ENCODE data around the genes CRYL1 and FGF9.

GRCh38 chr13:18489844-18490311, 691.7 kb downstream of the TUBA3C start:
- PRO-cap = no peak

GRCh38 chr13:19344588-19345423, 163.2 kb upstream of the TUBA3C start:
- PRO-cap = no peak

DNA sequence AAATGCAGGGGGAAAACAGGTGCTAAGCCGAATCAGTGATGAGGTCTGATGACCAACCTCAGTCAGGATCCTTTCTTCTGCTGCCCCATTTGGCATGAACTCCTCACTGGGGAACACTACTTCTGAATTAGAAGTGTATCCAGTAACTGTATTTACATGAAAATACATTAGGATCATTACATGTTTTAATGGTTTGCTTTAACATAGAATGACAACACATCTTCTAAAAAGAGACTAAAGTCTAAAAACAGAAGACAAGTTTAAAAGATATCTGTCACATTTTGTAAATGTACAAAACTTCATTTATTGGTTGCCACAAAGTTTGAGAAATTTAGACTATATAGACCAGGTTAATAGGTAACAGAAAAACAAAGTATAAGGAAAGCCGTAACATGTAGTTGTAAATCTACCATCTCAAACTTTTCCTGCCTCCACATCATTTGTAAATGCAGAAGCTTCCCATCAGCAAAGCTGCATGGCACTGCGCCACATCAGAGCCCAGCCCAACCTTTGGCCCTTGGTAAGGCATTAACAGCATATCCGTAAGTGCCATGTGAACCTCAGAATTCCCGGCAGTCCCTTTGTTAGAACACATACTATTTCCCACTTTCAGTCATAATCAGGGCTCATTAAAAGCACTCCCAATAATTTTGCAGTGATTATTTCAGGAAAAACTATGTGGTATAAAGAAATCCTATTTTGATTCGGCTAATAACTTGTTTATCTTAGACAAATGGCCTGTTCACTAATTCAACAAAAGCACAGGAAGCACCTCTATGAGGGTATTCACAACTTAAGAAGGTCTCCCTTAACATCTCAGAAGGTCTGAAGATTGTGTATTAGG, 51.5 kb downstream of the MPHOSPH8 start:
- PRO-cap = no peak

DNA sequence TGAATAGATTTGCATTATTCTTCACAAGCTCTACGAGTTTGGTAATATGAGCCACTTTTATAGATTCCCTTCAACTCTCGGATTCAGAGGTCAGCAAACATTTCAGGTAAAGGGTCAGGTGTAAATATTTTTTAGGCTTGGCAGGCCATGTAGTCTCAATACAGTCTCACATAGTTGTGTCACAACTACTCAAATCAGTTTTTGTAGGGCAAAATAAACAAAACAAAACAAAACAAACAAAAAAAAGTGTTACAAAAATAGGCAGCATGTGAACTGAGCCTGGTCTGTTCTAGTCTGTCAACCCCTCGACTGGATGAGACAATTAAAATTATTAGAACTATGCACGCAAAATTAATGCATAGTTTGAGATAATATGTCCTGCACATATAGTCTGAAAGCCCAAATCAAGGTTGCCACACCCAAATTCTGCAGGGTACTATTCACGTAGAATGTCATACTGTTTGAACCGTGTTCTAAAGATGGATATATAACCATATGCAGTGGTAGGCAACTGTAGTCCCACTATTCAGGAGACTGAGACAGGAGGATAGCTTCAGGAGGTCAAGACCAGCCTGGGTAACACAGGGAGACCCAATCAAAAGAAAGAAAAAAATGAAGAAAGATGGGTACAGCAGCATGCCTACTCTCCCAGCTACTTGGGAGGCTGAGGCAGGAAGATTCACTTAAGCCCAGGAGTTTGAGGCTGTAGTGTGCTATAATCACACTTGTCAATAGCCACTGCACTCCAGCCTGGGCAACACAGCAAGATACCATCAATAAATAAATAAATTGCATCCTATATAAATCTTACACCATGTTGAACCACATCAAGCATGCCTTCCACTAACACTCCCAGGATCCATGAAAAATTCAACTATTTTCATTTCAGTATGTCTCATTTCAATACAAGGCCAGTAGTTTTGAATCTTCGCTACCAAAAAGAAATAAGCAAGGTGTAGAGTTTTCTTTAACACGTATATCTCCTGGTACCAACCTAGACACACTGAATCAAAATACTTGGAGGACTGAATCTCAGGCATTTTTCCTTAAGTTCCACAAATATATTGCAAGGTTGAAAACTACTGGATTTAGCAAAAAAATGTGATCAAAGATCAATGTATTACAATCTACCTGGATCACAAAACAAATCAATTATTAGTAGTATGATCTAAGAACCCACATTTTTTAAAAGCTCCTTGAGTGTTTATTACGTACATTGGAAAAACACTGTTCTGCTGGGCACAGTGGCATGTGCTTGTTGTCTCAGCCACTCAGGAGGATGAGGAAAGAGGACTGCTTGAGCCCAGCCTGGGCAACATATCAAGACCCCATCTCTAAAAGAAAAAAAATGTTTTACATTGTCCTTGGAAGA, 56.9 kb downstream of the PSPC1 start:
- PRO-cap = no peak

DNA sequence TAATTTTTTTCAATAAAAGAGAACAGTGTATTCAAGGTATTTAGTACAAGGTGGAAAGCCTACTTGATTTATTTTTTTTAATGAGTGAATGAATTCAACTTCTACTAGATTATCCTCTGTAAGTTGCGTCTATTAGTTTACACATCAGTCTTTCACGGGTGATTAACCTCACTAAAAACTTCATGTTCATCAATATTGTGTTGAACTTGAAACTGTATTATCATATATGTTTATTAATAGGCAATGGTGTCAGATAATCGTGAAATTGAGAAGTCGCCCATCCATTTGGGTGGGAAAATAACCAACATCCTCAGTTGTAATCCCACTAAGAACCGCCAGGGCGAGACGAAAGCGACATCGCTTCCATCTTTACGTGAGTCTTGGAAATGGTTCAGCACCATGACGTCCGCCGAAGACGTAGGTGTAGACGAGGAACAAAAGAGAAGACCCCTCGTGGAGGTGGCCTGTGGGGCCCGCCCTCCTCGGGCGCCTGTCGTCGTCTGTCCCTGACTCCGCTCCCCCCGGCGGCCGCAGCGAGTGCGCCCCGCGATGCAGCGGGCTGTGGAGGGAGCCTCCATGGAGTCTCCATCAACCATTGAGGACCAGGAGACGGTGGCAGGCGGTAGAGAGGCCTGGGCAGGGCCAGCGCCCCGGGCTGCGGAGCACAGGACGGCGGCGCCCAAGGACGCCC, 1.3 kb upstream of the ZMYM2 start:
- PRO-cap = unidirectional peak, plus-strand start at position 366 of the sequence; bidirectional peak, plus-strand start at position 536 of the sequence, minus-strand start at position 529 of the sequence

GRCh38 chr13:20121145-20121623, 39.7 kb downstream of the GJA3 start:
- PRO-cap = no peak

DNA sequence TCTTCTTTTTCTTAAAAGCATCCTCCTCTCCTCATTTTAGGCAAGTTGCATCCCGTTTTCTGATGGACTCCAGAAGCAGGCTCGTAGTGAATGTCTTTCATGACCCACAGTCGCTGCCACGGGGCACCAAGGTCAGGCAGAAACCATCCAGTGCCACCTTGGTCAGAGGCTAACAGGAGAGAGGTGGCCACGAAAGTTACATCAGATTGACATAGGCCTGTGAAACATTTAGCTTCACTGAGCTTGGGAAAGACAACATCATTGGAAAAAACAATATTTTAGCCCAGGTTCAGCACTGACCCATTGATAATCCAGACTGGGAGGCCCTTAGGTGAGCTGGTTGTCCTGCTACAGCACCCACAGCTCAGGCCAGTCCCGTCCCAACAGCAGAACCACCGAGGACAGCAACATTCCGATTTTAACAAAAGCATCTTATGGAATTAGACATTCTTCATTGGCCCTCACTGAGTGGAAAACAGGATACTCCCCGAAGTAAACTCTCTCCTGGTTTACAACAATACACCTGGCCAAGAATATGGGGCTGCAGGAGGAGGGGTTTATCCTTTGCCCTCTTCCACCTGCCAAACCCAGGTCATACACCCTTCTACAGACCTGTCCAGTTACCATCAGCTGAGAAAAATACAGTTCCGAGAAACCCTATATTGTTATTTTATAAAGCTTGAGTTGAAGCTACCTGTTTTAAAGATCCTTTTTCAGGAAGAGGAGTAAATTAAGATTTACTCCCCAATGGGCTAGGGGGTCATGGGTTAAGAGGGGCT, 1.7 kb downstream of the GJB2 start:
- PRO-cap = no peak

DNA sequence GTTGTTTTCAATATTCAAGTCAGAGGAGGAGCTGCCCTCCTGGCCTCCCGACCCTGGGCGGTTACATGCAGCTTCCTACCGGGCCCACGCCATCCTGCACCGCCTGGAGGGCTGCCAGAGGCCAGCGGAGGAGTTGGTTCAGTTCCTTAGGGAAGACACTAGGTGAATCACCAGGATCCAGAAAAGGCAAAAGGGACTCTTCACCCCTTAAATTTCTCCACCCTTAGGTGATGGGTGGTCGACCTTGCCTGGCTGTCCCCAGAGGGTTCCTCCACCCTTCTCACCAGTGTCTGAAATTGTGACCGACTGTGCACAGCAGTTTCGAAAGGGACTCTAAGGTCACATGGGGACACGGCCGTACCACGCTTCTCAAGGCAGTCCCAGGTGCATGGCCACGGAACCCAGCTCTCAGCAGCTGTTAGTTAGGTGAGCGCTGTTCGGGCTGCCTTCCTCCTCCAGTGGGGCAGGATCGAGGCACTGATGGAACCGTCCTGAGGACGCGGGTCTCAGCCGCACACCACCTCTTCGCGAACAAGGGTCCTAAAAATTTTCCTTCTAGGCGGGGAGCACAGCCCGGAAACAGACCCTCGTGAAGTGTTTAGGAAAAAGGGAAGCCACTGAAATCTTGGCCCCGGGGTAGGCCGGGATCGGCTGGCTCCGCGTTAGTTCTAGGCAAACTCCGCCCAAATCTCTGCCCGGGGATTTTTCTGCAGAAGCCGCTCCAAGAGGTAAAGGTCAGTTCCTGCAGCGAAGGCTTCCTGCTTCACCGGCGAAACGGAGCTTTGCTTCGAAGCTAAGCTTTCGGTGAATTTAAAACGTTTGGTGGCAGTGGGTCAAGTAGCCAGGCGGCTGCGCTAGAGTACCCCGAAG, 903 bp downstream of the GJB2 start:
- PRO-cap = no peak

DNA sequence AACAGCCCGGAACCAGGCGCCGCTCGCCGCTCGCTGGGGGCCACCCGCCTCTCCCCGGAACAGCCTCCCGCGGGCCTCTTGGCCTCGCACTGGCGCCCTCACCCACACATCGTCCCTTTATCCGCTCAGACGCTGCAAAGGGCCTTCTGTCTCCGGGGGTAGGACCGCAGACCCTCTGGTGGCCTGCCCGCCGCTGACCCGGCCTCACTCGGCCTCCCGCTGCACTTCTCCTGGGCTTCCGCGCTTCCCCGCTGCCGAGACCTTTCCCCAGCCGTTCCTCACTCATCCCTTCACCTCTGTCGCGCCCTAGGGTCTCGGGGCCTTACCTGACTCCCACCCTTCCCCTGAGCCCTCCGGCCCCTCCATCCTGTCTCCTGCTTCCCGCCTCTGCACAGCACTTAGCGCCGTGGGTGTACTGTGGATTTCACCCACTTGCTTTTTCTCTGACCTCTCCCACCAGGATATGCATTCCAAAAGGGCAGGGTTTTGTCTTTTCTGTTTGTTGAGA, 69.7 kb upstream of the GJB6 start:
- PRO-cap = no peak

GRCh38 chr13:20511855-20512782, 13.5 kb downstream of the CRYL1 start:
- PRO-cap = no peak

GRCh38 chr13:20525682-20526732, at the start of gene CRYL1:
TSS of gene CRYL1 (minus strand) at chr13:20525857.
- PRO-cap = bidirectional peak, plus-strand start at chr13:20525936, minus-strand start at chr13:20525826

DNA sequence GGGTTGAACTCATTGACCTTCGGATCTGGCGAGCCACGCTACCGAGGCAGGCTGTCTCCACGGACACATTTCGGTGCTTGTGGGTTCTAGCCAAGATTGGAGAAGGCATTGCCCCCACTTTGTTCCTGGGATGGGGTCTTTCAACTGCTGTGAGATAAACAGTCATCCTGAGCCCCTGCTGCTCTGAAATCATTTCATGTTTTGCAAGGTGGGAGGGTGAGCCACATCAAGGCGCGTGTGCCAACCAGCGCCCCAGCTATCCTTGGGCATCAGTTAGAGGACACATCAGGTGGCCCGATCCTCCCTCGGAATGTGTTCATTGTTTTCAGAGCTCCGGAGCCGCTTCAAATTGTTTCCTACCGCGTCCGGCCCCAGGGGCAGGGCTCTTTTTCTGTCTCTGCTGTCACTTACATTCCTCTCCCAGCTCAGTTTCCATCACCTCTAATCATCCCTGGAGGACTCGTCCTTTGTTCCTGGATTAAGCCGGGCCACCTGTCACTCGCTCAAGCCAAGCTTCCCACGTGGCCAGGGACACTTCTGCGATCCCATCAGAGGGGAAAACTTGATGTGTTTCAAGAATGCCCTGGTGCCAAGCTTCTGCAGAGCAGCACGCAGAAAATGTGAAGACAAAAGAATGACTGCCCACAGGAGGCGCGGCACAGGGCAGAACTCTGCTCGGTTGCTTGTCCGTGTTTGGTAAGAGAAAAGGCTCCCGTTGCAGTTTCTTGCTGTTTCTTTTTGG, 13.3 kb downstream of the IL17D start:
- PRO-cap = no peak

GRCh38 chr13:21022944-21023570, 38.3 kb downstream of the LATS2 start:
- PRO-cap = no peak

GRCh38 chr13:21297631-21298900, 121.6 kb downstream of the MRPL57 start:
- PRO-cap = bidirectional peak, plus-strand start at chr13:21298210, minus-strand start at chr13:21298019; unidirectional peak, minus-strand start at chr13:21298709

DNA sequence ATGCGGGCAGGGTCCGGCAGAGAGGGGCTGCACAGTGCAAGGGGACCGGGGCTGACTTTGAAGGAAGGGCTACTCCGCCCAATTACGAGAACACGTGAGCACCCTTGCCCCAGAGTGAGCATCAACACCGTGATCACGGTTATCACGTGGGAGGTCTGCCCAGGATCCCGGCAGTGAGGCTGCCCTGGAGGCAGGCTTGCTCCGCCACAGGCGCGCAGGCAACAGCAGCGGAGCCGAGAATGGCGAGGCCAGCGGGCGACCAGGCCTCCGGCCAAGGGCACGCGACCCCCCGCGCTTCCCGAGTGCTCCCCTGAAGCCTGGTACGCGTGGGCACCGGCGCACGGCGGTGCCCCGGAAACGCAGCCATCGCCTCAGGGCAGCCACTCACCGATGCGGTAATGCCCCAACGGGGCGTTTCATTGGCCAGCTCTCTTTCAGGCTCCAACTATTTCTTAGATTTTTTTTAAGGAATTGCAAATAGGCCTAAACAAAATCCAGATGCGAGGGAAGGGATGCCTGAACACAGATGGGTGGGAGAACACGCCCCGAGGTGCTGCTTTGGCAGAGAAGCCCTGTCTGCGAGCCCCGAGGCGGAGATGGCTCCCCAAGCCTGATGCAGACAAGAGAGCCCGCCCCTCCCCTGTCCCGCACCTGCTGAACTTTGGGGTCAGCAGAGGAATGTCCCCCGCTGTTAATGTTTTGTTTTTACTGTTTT, 132.9 kb downstream of the ZDHHC20 start:
- PRO-cap = no peak

- PRO-cap = no peak
Measured at GRCh38 chr13:21537849-21538759, 65.9 kb downstream of the MICU2 start.

- PRO-cap = bidirectional peak, plus-strand start at chr13:21668948, minus-strand start at chr13:21668860
Measured at GRCh38 chr13:21668706-21669082, 2.2 kb upstream of the FGF9 start.

GRCh38 chr13:21670592-21671293, at the start of gene FGF9:
TSS of gene FGF9 (plus strand) at chr13:21671073.
- PRO-cap = bidirectional peak, plus-strand start at chr13:21671076, minus-strand start at chr13:21670899

DNA sequence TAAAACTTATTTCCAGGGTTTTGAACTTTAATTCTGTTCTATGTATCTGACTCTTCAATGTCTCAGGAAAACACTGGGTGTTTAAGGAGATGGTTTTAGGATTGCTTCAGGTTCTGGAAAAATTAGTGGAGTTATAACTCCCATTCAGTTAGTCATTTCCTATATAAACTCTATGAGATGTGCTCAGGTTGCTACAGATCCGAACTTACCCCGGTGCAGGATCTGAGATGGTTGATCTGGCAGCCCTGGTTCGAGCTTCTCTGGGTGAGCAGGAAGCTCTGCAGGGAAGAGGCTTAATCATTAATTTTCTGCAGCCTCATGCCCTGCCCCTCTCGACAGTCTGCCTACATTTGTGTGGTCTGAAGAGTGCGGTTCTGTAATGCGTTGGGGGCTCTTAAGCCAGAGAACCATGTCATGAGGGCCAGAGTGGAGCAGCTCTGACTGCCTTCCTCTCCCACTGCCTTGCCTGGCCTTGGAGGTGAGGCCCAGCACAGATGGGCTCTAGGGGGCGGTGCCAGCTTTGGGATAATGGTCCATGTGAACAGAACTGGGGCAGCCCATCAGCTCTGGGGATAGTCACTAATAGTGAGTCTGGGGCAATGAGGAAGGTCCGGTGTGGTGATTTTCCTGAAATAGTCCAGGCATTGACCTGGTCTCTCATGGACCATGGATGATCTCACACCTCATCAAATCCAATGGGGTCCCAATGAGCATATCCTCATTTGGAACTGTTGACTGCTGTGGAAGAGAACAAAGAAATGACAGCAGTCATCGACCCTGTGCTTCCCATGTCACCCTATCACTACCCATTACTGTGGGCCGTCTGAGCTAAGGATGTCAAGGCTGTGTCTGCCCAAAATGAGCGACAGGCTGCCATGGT, 5.7 kb downstream of the FGF9 start:
- PRO-cap = no peak

GRCh38 chr13:21894552-21895060, 223.7 kb downstream of the FGF9 start:
- PRO-cap = no peak